Retinal pigment epithelial cell (primary cell): ENCODE measurements around the genes RB1, SETDB2 and TRIM13.

- RRBS: no CpG with 5 or more reads among the region's 4 CpGs
Measured at GRCh38 chr13:48121788-48122124, 26.9 kb upstream of the MED4 start.

DNA sequence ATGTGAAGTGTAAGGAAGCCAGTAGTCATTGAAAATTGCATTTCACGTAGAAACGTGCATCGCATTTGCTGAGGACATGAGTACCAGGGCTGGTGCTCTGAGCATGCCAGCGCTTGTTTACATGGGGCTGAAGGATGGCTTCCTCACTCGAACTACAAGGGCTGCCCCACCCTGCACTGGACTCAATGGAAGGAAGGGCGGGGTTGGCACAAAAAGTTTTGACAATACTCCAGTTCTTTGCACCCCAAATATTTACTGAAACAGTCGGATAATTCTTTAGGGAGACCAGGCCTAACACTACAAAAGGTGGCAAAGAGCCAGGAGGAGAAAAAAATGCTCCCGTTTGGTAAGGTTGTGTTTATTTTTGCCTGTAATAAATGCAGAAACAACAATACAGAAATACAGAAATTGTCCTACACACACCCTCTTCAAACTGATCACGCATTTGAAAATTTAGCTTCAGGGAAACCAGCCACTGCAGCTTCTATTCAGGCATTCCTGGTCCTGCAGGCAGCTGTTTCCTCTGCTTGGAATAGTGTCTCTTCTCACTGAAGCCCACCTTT, 29.0 kb upstream of the MED4 start:
- RRBS: no CpG with 5 or more reads among the region's 9 CpGs

DNA sequence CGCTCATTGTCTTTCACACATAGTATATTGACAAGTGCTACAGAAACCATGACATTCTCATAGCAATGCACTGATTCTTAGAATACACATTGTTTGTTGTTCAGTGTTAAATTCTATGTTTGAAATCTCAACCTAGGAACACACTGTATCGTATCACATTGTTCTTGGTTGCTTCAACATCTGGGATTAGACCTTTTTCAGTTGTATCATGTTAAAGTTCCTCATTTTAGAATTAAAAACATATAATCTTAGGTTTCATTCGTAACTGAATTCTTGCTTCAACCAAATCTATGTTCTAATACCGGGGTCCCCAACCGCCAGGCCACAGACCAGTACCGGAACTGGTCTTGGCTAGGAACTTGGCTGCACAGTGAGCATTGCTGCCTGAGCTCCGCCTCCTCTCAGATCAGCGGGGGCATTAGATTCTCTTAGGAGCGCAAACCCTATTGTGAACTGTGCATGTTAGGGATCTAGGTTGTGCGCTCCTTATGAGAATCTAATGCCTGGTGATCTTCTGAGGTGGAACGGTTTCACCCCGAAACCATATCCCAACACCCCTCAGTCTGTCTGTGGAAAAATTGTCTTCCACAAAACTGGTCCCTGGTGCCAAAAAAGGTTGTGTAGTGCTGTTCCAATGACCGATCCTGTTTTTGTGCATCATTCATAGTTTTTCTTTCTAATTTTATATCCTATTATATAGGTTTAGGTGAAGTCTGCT, 19.2 kb downstream of the ITM2B start:
- RRBS: no CpG with 5 or more reads among the region's 13 CpGs

GRCh38 chr13:48302836-48303566, 550 bp upstream of the RB1 start:
- RRBS: 1% methylated on average over 4 of the region's 28 CpGs

- RRBS: 1% methylated on average over 63 of the region's 98 CpGs
Measured at GRCh38 chr13:48303567-48304350, at the start of gene RB1. Gene RB1, plus strand, starts transcription at chr13:48303751.

GRCh38 chr13:48401504-48402027, 11.3 kb downstream of the LPAR6 start:
- RRBS: no CpG with 5 or more reads among the region's 2 CpGs

DNA sequence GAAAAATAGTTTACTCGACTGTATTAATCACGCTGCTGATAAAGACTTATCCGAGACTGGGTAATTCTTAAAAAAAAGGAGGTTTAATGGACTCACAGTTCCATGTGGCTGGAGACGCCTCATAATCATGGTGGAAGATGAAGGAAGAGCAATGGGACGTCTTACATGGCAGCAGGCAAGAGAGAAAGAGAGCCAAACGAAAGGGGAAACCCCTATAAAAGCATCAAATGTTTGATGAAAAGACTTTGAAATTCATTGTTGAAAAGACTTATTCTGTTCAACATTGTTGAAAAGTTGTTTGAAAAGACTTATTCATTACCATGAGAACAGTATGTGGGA, 47.8 kb upstream of the RCBTB2 start:
- RRBS: no CpG with 5 or more reads among the region's 6 CpGs

GRCh38 chr13:48976466-48977244, 943 bp downstream of the FNDC3A start:
- RRBS: under 1% methylated on average over 12 of the region's 53 CpGs

DNA sequence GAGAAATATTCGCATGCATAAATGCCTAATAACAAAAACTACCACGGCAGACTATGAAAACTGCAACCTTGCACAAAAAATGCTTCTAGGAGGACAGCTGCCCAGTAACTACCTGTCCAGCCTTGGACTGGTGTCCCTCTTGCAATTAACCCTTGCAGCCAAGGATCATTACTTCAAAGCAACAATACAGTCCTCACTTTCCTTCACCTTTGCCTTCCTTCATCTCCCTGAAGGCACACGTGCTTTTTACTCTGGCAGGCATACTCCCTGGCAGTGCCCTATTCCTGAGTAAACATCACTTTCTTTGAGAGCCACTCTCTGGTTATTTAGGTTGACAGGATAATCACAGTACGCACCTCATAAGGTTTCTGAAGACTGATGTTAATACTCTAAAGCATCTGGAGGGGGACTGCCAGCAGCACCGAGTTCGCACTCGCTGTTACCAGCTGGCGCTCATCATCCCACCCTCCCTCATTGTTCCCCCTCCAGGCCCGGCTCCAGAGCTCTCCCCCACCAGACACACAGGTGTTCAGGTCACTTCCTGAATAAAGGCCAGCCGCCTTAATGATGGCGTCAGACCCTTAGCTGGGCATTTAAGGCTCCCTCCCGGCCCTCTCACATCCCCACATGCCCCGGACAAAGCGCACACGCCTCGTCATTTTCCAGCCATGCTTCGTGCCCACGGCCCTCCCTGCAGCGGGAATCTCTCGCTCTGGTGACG, 57.3 kb downstream of the CDADC1 start:
- RRBS: 29% methylated on average over 1 of the region's 21 CpGs

DNA sequence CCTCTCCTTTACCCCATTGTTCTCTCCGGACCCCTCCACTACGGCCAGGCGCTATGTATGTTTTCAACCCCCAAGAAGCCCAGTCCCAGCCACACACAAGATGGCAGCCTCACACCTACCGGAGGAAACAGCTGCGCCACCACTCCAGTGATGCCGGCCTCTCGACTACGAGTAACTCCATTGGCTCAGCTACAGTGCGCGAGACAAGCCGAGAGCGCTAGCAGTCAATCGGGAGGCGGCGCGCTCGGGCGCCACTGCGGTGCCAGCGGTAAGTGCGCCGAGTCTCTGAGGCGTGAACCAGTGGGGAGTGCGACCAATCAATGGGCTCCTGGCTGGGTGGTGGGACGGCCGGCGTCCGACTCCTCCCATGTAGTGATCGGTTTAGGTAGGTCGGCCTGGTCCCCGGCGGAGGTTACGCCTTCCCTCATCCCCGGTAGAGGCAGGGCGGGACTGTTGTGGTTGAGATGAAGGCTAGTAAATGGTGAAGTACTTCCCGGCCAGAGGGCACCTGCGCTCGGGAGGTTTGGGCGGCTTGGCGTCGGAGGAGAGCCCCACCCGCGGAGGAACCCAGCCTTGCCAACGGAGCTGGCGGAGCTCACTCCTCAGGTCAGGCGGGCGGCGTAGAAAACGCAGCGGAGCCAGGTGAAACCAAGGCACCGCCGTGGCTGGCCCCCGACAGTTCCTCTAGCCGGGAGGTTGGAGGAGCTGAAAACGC, at the start of gene SETDB2:
Gene SETDB2 (plus strand): TSS at position 408 of the 715 bp plus-strand sequence.
- RRBS: 2% methylated on average over 13 of the region's 55 CpGs

DNA sequence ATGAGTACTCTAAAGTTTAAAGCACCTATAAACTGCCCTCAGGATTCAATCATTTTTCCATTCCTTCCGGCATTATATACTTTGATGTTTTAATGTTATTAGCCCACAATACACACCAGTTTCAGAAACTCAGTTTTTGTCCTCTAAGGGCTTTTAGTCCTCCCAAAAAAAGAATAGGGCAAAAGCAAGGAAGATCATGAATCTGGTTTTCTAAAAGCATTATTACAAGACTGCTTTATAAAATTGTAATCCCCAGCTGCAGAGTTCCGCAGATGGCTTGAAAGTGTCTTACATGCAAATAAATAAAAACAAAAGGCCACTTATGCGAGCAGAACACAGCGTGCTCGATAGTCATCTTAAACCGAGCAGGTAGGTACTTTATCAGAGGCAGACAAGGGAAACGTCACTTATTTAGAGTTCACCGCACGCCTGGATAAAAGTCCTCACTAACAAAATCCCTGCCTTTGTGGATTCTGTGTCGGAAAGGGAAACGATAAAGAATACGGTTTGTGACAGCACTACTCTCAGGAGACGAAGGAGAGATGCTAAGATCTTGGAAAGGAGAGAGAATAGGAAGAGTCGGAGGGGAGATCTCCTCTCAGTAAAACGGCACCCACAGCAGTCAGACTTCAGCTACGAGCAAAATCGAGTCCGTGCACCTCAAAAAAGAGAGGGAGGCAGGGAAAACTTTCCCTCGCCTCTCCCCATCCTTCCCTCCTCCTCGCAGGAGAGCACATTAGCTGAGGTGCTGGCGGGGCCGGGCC, 677 bp downstream of the RCBTB1 start:
- RRBS: no CpG with 5 or more reads among the region's 22 CpGs

DNA sequence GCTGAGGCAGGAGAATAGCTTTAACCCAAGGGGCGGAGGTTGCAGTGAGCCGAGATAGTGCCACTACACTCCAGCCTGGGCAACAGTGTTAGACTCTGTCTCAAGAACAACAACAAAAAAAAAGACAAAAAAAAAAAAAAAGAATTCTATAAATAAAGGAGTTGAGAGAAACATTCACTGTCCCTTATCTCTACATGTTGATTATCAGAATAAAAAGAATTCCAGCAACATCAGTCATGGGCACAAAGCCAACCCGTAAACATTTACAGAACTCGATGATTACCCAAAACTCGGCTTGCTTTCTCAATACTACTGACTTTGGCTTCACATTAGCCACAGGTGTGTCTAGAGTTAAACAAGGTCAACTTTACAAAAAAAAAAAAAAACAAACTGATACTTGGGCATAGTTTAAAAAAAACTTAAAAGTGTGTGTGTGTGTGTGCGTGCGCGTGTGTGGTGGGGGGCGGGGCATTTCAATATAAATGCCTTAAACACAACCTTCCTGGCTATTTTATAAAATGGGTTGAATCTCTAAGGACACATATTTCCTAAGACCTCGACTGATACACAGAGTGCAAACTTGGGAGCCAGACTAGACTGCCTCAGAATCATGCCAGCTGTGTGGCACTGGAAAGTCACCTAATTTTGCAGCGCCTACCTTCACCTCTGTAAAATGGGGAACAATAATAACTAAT, 1.1 kb downstream of the EBPL start:
- RRBS: no CpG with 5 or more reads among the region's 11 CpGs

- RRBS: no CpG with 5 or more reads among the region's 14 CpGs
Measured at GRCh38 chr13:49995506-49996073, 1.3 kb upstream of the TRIM13 start.

GRCh38 chr13:49996945-49997804, at the start of gene TRIM13:
Gene TRIM13, plus strand, starts transcription at chr13:49997042.
- RRBS: under 1% methylated on average over 31 of the region's 56 CpGs

- RRBS: no CpG with 5 or more reads among the region's 4 CpGs
Measured at GRCh38 chr13:50104788-50105470, 89.7 kb downstream of the KCNRG start.

DNA sequence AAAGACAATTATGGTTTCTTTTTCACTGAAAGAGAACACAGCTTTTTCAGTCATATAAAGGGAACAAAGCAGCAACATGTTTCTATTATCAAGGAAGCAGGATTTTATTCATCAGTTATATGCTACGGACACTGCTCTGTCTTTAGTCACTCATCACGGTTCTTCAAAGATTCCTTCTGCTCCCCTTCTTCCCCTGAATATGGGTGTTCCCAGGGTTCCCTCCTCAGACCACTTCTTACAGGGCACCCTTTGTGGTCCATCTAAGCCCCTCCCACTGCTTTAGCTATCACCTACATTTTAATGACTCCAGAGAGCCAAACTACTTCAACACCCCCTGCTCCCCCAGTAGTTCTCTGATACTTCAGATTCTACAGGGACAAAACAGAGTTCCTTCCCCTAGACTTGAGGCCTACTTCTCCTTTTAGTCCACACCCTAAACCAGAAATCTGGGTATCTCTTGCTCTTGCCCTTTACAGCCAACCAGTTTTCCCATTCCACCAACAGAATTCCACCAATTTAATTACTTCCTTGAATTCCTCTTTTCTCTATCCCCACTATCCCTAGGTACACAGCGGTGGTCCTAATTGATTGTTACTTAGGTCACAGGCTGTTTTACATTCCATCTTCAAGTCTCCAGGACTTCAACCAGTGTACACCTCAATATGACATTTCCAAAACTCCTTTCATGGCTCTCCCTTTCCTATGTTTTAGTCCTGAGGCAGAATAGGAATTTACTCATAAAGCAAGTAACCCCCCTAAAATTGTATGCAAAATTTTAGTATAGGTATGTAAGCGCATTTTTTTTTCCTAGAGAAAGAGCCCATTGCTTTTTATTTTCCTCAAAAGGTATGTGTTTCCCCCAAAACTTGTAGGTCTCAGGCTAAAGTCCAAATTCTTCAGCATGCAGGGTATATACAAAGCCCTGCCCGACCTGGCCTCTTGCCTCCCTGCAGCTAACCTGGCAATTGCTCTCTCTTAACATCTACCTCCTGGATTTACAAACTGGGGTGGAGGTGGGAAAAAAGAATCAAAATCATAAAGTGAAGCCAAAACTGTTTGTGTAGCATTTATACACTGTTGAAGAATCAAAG, 107.4 kb downstream of the KCNRG start:
- RRBS: no CpG with 5 or more reads among the region's 5 CpGs

GRCh38 chr13:50123365-50124085, 108.3 kb downstream of the KCNRG start:
- RRBS: 2% methylated on average over 2 of the region's 34 CpGs

DNA sequence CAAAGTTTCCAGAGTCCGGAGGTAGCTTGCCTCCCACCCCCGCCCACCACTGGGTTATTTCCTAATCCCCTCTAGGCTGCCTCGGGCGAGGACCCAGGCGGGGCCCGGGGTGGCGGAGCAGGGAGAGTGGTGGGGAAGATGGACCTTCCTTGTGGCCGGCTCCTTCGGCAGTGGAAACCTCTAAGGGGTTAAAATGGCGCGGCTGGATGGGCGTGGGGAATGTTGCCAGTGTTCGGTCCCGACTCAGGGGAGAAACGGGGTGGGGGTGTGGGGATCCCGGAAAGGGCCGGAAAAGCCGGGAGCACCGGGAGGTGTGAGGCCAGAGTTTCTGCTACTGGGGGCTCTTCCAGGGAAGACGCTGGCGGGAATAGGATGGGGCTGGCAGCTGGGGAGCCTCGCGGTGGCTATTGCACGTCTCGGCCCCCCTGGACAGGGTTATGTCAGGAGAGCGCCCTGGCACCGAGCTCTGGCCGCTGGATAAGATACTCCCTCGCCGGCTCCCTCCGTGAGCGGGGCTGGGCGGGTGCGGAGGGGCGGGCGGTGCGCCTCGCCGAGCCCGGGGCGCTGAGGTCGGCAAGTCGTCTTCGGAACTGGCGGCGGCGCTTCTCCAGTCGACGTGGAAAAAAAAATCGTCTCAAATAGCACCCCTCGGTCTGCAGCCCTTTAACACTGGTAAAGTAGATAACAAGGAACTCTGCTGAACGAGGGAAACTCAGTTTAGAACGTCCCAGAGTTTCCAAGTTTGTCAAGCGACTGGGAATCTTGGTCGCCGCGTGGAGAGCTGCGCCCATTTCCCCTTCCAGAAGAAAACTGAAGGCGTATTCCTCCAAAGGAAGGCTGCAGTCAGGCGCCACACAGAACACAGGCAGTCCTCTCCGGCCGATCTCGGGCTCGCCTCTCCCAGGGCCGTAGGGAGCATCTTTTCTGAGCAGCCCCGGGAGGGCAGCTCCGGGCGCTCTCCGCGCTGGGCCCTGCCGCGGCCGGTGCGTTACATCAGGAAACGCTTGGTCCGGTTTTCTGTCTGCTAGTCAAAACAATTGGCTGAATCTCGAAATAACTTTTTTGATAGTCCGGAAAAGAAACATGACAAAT, 115.0 kb downstream of the KCNRG start:
- RRBS: 3% methylated on average over 28 of the region's 78 CpGs

DNA sequence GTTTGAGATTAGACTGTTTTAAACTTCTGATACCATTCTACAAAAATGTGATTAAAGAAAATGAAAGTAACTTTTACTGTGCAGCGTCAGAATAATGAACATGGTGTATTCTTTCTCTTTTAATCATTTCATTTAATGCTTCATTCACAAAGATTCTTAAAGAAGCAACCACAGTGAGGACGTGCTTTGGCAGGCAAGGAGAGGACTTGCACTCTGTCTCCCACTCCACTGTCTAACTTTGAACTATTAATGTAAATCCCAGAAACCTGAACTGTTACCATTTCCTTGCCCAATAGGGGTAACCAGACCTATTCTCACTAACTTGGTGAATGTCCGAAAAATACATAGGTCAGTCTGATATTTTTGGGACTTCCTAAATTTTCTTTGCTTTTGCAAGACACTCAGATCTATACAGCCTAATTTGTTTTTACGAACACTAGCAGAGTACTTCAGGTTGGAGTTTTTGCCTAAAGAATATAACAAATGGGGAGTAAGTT, 137.1 kb downstream of the KCNRG start:
- RRBS: no CpG with 5 or more reads among the region's 4 CpGs

DNA sequence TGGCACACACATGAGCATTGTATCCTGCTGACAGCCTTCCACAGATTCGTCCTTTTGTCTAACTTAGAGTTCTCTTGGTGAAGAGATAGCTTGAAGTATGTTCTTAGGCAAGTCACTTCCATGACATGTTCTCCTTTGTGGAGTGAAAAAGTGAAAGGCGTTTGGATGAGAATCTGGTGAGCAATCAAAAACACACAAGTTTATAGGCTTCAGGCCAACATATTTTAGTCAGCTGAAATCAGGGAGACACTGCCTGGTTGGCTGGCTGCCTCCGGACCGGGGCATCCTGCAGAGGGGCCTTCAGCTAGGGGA, 193.1 kb downstream of the KCNRG start:
- RRBS: no CpG with 5 or more reads among the region's 4 CpGs